Tongue (tissue), 2 donors: ENCODE data around the genes RWDD3 and PALMD.

GRCh38 chr1:94475286-94476152 is 57.3 kb downstream of the ABCD3 start:
- RAMPAGE, long total RNA: no peak

DNA sequence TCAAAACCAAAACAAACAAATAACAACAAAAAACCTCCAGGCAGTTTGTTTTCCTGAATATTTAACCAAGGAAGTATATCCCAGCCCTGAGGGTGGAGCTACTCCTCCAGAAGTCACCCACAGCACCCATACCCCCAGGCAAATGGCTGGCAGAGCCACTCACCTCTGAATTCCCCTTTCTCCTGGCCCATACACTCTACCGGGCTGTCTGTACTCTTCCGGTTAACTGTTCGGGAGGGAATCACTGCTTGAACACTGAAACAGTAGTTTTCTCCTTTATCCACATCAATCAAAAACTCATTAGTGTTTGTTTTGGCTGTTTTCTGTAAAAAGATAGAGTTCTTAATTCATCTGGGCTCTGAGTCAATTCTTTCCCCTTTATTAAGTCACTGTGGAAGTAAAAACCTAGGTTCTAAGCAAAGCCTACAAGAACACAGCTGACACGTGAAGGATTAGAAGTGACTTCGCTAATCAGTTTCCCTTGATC is 9.4 kb downstream of the F3 start:
- RAMPAGE, long total RNA: no peak

GRCh38 chr1:94769051-94769632 is 51.0 kb upstream of the SLC44A3 start:
- RAMPAGE, long total RNA: no peak

DNA sequence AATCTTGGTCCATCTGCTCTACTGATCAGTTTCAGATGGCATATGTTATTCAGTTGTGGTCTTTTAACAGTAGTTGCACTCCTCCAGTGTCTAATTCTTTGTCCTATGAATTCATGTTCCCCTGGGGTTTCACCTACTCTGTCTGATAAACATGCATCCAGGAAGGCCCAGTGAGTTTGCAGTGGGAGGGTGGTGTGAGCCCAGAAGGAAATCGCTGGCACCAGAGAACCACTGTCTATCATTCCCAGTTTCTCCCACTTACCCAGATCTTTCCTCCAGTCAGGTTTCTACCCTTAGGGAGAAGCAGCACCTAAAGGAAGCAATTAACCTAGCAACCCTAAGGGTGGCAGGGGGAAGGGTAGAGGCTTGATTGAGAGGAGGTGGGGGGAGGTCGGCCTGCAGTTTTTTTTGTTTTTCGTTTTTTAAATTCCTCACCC is 932 bp upstream of the SLC44A3 start:
- RAMPAGE, long total RNA: no peak

- RAMPAGE, long total RNA: no peak
These were observed 18.7 kb downstream of the CNN3 start for GRCh38 chr1:94908137-94908679.

DNA sequence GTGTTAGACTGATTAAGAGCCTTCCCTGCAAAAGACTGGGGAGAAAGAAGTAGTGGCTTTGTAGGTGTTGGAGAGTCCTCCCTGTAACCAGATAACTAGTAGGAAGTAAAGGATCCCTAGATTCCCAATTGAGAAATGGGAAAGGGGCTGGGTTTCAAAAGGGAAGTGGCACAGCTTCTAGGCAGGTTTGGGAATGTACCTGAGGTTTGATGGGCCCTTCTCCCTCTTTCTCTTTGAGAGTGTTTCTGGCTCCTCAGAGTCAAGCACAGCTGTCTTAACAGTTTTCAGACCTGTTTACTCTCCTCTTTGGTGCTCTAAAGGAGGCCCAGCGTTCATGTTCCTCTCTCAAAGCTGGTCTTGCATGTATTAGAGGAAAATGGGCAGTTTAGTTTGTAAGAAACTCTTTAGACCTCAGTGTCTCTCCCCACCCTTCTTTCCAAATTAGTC is 2.3 kb downstream of the TLCD4 start:
- RAMPAGE, long total RNA: no peak

GRCh38 chr1:95120518-95121232 is 3.5 kb downstream of the TLCD4 start:
- RAMPAGE, long total RNA: no peak

DNA sequence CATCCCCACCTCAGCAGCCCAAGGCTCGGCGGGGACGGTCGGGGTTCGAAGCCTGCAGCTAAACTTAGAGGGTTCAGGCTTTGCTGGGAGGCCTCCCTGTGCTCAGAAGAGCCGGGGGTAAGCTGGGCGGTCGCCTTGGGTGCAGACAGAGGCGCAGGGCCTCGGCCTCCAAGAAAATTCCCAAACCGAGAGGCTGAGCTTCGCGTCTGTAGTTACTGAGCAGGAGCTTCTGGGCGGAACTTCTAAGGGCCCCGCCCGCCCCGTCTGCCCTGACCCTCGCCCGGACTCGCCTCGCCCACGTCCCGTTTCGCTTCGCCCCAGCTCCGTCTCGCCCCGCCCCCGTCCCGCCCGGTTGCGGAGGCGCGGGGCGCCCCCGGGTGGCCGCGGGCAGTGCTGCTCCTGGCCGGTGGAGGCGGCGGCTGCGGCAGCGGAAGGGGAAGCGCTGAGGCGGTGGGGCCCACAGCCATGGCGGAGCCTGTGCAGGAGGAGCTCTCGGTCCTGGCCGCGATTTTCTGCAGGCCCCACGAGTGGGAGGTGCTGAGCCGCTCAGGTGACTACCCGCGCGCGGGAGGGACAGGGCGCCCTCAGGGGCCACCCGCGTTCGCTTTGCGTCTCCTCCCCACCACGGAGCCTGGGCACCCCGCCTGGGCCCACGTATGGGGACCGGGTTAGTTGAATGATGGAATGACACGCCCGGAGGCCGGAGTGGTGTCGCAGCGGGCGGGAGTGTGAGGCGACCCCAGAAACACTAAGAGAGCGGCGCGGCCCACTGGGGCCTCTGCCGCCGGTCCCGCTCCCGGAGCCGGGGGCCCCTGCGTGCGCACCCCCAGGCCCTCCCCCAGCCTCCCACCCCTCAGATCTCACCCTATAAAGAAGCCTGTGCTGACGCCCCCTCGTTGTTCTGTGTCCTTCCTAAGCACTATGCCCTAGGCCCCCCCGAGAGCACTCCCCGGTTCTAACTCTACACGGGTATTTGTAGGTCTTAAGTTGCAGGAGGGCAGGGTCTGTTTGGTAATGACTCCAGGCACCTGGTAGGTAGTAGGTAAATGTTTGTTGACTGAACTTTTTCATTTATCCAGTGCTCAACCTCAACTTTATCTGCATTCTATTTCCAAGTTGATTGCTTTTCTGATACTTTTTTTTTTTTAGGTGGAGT is at the start of gene RWDD3:
RWDD3 (plus strand) TSS at position 445 of the 1,156 bp plus-strand sequence.
- RAMPAGE, long total RNA: no peak

DNA sequence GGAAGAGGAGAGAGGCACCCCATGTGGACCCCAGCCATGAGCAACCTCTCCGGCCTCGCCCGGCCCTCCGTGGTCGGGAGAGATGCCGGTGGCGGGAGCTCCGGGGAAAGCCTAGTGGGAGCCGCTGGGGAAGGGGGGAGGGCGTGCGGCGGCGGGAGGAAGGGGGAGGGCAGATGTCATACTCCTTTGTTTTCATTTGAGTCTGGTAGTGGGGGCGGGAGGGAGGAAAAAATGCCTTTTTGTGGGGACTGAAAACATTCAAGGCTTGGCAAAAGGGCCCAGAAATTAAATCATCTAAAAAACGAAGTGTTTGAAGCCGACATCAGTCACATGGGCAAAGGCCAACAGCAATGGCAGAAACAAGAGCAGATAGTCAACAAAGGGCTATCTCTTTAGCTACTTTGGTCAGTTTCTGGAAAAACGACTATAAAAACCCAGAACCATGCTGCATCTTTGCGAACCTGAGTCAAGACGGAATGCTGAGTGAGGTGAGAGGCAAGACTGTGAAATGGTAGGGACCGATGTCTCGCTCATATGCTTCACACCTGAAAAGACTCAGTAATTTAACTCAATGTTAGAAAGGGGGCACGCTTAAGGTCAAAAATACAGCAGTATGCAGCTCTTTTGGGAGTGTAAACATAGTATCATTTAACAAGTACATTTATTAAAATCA is 862 bp downstream of the PTBP2 start:
- RAMPAGE, long total RNA: no peak

GRCh38 chr1:96794497-96795586 is 73.3 kb downstream of the PTBP2 start:
- RAMPAGE, long total RNA: no peak

DNA sequence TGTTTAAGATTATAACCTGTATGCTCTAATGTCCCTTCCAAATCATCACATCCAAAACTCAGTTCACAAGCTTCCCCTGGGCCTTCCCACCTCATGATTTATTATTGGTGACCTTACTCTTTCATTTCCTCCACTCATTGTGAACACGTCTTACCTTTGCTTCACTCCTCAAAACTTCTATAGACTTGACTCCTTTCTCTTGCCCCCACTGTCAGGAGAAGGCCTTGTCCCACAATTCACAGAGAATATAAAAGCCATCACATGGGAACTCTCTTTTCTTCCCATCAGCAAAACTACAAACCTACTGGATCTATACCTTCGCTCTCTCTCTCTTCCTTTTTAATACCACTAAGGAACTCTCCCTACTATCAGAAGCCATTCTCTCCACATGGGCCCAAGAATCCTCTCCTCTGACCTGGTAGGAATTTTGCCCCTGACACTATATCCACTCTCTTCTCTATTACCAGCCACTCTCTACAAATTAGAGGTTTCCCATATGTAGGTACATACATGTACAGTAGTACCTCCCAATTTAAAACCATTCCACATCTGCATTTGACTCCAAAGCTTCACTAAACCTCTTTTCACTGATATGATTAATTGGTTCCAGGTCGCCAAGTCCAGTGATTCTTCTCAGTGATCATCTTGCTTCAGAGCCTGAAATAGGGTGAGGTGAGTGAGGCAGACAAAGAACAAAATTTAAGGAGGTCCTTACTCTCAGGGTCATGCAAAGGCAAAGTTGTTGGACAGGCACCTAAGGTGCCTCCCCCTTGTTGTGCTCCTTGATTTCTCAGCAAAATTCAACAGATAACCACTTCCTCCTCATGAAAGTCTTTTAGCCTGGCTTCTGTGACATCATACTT is 365.2 kb downstream of the DPYD start:
- RAMPAGE, long total RNA: no peak

GRCh38 chr1:97906849-97907402 is 13.9 kb downstream of the DPYD start:
- RAMPAGE, long total RNA: no peak

- RAMPAGE, long total RNA: no peak
These were observed 22.5 kb upstream of the DPYD start for GRCh38 chr1:97943296-97943819.

- RAMPAGE, long total RNA: no peak
These were observed 388 bp upstream of the SNX7 start for GRCh38 chr1:98661260-98661405.

- RAMPAGE, long total RNA: no peak
These were observed 96.8 kb upstream of the PALMD start for GRCh38 chr1:99549034-99549513.

- RAMPAGE, long total RNA: start-site peak on the plus strand at chr1:99645746-99646315, 1,576 and 613 reads in 2 replicates
These were observed at the start of gene PALMD for GRCh38 chr1:99645562-99646814. Gene PALMD, plus strand, starts transcription at chr1:99646113.

- RAMPAGE, long total RNA: no peak
These were observed 16.8 kb downstream of the PALMD start for GRCh38 chr1:99662594-99663174.

DNA sequence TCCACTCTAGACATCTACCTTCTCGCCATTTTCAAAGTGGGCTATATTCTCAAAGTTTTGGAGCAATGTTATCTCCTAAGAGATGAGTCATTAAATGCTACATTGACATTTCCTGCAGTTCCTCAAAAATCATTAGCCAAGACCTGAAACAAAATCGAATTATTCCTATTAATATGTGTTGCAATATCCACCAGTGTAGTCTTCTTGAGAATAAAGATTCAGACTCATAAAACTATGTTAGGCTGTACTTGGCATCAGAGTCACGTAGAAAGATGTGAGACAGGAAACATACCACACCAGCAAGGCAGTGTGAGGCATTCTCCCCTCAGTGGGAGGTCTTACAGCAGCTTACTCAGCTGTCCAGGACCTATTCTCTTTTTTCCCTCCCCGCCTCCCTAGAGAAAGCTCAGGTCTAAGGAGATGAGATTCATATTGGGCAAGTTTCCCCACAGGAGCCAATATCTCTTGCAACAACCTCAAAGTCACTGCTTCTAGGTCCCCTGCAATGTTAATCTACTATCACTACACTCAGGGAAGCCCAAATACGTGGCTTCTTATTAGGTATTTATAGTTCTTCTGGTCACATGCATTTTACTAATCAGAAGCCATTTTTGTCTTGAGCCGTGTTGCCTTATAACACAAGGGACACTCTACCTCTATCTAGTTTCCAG is 38.6 kb downstream of the FRRS1 start:
- RAMPAGE, long total RNA: no peak

- RAMPAGE, long total RNA: no peak
These were observed 50.4 kb downstream of the AGL start for GRCh38 chr1:99900449-99901030.

GRCh38 chr1:100036572-100037200 is 1.2 kb upstream of the MFSD14A start:
- RAMPAGE, long total RNA: no peak